UCH-1 (cell line): ENCODE results near the genes POTEB2, OR4N4C, CYFIP1 and UBE3A.

- RRBS, result no CpG with 5 or more reads among the region's 30 CpGs
These were observed at the start of gene POTEB2 for GRCh38 chr15:20866023-20866753. Gene POTEB2 (minus strand): TSS chr15:20866314.

- RRBS, result no CpG with 5 or more reads among the region's 1 CpG
These were observed at the start of gene OR4N4C for GRCh38 chr15:21651466-21652028. Gene OR4N4C (plus strand): TSS chr15:21651844.

DNA sequence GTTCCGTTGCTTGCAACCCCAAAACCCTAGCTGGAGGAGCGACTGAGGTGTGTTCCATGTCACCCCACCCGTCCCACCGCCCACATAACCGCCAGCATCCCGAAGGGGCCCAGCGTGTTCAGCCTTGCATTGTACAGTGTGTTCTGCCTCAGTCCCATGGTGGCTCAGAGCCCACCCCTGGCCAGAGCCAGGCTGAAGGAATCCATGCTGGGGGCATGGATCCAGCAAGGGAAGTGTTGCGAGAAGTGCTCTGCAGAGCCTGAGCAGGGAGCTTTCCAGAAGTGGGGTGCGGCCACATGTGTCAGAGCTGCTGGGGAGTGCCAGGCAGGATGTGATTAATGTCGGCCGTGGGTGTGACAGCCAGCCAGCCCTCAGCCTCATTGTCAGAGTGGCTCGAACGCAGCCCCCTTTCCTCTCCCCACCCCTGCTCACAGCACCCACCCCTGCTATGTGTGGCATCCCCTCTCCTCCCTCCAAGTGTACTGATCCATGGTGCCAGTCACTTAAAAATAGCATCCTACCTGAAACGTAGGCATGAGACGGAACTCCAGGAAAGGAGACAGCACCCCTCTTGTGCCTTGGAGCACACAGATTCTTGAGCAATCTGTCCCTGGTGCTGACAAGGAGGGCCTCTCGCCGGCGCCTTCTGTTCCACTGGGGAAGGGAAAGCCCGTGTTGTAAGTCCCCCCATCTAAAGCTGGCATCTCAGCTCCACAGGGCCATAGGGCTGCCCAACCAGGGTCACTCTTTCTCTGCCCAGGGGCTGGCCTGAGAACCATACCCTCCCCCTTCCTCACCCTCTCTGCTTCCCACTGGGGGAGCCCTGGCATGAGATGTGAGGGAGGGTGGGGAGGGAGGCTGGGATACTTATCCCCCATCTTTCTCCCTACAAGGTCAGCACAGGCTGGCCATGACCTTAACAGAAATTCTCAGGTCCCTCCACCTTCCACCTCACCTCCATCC is 145.0 kb downstream of the OR4N4 start:
- RRBS, result no CpG with 5 or more reads among the region's 19 CpGs

GRCh38 chr15:22715132-22716009 is 71.1 kb upstream of the NIPA1 start:
- RRBS, result no CpG with 5 or more reads among the region's 35 CpGs

- RRBS, result no CpG with 5 or more reads among the region's 16 CpGs
These were observed 41.4 kb downstream of the NIPA2 start for GRCh38 chr15:22879897-22880314.

GRCh38 chr15:22925632-22926298 is 54.4 kb downstream of the CYFIP1 start:
- RRBS, result no CpG with 5 or more reads among the region's 25 CpGs

GRCh38 chr15:22980208-22981339 is at the start of gene CYFIP1:
Gene CYFIP1 (minus strand): TSS chr15:22980368.
- RRBS, result no CpG with 5 or more reads among the region's 99 CpGs

DNA sequence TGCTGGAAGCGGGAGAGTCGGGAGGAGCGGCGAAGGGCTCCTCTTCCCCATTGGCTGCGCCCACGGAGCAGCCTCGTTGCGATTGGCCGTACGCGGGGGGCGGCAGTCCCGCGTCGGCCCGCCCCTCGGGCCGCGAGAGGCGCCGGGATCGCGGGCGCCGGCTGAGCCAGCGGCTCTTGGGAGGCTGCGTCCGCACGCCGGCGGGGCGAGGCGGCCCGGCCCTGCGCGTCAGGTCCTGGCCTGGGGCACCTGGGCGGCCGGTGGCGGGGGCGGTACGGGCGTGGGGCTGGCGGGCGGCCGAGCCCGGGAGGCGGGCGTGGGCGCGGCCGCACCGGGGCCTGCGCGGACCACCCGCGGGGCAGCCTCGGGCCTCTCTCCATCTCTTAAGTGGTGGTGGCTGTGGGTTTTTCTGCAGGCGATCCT is 30.4 kb downstream of the GOLGA6L26 start:
- RRBS, result no CpG with 5 or more reads among the region's 58 CpGs

- RRBS, result no CpG with 5 or more reads among the region's 15 CpGs
These were observed 22.7 kb downstream of the GOLGA6L26 start for GRCh38 chr15:23311173-23311734.

DNA sequence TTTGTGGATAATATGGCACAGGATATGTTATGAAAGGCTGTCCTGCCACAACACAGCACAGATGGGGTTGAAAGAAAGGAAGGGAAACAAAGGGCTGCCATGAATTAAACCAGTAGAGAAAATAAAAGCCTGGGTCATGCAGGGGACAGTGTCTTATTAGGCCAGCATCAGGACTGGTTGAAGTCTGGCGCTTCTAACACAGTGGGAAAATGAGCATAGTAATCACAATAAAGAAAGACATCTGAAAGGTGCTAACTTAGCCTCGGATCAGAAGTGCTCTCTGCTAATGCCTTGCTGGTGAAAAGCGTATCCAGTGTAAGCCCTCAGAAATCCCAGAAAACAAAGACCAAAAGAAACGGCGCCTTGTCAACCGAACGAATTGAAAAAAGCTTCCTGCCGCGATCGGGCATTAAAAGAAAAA is 636 bp upstream of the MKRN3 start:
- RRBS, result no CpG with 5 or more reads among the region's 10 CpGs

DNA sequence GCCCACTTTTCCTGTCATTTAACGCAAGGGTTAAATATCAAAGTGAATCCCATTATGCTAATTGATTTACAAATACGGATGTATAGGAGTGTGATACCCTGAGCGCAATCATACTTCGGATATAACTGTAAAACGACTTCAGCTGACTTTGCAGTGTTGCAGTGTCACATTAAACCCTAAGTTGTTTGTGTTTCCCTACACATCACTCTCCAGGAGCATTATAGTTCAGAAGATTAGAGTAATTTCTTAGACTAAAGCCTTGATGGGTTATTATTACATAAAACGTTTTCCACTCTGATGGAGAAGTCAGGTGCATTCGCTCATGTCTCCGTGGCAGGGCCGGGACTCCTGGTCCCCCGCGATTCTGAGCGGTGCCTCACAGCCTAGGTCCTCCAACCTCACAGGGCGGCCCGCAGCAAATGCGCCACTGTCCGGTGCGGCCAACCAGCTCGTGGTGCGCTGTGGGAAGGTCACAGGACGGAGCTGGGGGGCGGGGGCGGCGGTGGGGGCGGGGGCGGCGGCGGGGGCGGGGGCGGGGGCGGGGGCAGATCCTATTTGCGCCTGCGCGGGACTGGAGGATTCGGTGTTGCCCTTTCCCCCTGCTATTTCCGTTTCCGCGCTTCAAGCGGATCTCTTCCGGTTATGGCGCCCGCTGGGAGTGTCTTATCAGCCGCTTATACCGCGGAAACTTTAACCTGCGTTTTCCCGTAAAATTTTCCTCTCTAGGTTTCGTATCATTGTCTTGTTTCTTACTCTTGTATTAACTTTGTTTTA is 106.9 kb upstream of the SNRPN start:
- RRBS, result 25% methylated on average over 8 of the region's 47 CpGs

GRCh38 chr15:24915854-24916221 is 38.9 kb upstream of the SNRPN start:
- RRBS, result 7% methylated on average over 2 of the region's 8 CpGs

DNA sequence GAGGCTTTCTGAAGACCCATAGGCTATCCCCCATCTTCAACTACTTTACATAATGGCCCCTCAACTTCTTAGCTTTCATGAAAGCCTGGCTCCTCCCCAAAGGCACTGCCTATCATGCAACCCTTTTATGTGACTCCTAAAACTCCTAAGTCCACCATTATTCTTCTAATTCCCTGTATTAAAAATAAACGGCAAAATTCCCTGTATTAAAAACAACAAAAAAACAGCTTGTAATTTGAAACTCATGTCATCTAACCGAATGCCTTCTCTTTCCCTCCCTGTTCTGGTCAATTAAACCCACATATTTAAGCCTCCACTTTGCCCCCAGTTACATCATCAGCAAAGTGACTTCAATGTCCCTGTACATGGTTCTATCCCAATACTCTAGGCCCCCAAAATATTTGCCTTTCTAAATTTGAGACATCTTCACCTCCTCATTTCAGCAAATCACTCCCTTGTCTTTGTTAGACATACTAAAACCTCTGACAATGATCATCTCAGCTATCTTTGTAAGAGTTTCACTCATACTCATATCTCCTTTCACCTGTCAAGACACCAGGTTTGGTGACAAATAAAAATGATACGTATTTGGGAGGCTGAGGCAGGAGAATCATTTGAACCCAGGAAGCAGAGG is 41.2 kb downstream of the UBE3A start:
- RRBS, result no CpG with 5 or more reads among the region's 3 CpGs

GRCh38 chr15:25438103-25439053 is at the start of gene UBE3A:
Gene UBE3A (minus strand): TSS chr15:25439024.
- RRBS, result 4% methylated on average over 25 of the region's 123 CpGs

DNA sequence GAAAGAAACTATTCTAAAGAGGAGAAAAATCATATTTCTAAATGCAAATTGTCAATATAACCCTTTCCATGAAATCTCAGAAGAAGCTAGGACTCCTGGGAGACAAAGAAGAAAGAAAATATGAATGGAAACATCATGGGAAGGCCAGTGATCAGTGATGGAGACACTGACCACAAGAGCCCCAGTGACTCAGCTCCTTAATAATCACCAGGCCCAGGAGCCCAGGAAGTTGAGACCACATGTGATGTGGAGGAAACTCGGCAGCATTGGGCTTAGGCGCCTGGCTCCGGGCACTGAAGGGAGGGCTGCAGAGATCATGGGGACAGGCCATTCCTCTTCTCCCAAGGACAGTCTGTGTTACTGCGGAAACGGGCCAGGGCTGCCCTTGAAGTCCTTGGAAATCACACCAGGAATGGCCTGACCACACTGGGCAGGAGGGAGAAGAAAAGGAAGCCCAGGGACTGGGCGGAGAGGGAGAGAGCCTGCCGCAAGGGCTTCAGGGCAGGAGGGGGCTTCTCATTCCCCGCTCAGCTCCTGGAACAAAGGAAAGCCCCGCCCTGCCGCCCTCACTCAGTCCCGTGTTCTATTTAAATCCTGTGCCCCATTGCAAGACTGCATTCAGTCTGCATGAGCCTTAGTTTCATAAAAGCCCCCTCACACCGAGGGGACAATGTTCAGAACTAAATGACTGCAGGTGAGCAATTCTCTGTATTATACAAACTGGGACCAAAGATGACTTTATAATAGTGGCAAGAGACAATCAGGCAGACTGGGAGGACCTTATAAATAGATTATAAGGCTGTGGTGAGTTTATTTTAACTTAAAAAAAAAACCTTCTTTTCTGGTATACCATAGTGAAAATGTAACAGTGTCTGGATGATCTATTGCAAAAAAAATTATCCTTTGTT is 205.3 kb upstream of the UBE3A start:
- RRBS, result no CpG with 5 or more reads among the region's 12 CpGs

GRCh38 chr15:25763377-25763834 is 99.7 kb downstream of the ATP10A start:
- RRBS, result no CpG with 5 or more reads among the region's 2 CpGs

GRCh38 chr15:25788261-25788464 is 75.0 kb downstream of the ATP10A start:
- RRBS, result no CpG with 5 or more reads among the region's 8 CpGs

GRCh38 chr15:25860317-25860719 is 2.8 kb downstream of the ATP10A start:
- RRBS, result no CpG with 5 or more reads among the region's 5 CpGs

- RRBS, result 4% methylated on average over 27 of the region's 78 CpGs
These were observed 634 bp downstream of the ATP10A start for GRCh38 chr15:25862292-25863094.